Measurements from ENCODE around the genes FAM83C and SCAND1.

DNA sequence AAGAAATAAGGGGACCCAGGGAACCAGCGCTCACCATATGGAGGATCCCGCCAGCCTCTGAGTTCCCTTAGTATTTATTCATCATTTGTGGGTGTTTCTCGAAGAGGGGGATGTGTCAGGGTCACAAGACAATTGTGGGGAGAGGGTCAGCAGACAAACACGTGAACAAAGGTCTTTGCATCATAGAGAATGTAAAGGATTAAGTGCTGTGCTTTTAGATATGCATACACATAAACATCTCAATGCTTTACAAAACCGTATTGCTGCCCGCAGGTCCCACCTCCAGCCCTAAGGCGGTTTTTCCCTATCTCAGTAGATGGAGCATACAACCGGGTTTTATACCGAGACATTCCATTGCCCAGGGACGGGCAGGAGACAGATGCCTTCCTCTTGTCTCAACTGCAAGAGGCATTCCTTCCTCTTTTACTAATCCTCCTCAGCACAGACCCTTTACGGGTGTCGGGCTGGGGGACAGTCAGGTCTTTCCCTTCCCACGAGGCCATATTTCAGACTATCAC is 15.6 kb downstream of the MMP24OS start:
- RRBS = no CpG with 5 or more reads among the region's 13 CpGs

DNA sequence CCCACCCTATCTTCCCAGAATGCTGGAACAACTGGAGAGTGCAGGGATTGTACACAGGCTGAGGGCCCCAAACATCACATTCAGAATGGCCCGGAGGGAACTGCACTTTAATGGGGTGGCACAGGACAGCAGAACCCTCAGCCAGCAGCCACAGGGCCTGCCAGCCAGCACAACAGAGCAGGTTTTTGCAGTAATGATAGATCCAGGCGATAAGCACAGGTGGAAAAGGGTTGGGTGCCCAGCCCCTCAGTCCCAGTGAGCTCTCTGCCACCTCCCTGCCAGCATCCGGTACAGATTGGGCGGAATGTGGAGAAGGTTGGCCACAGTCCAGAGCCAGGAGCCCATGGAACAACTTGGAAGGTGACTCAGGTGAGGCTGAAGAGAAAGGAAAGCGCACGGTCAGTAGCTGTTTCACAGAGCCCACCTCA is 924 bp upstream of the MMP24OS start:
- RRBS = no CpG with 5 or more reads among the region's 6 CpGs

DNA sequence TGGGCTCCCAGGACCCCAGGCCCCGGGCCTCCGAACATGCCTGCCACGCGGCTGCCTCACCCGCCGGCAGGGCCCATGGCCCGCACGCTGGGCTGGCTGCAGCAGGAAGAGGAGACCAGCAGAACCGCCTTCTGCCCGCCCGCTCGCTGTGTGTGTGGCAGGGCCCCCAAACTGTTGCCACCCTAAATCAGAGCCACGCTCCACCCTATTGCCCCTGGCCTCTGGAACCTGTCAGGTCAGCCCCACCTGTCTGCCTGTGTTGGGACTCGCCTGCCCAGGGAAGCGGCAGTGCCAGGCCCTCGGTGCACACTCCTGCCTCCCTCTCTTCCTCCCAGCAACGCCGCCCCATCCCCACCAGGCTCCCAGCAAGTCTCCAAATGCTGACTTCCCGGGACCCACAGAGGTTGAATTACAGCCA is at the start of gene FAM83C:
Gene FAM83C, minus strand, starts transcription at position 159 of the 418 bp plus-strand sequence.
- RRBS = 67% methylated on average over 6 of the region's 19 CpGs

- RRBS = no CpG with 5 or more reads among the region's 3 CpGs
Measured at GRCh38 chr20:35326950-35327675, 34.9 kb upstream of the FAM83C start.

DNA sequence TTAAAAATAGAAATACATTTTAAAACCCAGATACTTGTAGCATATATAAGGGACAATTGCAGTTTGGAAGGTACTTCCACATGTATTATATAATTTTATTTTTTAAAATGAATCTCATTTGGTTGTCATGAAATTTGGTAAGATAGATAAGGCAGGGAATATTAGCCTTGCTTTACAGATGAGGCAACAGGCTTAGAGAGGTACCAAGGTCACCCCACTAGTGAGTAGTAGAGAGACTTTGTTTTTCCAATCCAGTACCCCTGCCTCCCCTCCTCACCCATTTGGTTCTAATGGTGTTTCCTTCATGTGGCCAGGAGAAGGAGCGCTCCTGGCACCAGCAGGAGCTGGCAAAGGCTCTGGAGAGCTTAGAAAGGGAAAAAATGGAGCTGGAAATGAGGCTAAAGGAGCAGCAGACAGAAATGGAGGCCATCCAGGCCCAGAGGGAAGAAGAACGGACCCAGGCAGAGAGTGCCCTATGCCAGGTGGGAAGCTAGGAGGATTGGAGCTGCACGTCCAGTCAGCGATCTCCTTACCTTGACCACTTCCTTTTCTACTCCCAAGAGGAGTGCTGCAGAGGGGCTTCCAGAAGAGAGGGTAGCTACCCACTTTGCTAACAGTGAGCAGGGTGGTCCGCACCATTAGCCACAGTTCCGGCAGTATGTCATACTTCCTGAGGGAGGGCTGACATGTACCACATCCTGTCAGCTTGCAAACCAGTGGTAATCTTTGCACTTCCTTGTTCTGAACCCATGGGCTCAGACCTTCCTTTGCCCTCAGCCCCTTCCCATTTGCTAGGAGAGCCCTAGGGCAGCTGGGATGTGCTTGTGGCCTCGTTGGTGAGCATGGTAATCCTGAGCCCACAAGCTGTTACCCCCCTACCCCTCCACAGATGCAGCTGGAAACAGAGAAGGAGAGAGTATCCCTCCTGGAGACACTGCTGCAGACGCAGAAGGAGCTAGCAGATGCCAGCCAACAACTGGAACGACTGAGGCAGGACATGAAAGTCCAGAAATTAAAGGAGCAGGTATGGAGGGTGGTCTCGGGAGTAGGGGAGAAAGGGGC is 35.3 kb downstream of the CEP250 start:
- RRBS = no CpG with 5 or more reads among the region's 10 CpGs

DNA sequence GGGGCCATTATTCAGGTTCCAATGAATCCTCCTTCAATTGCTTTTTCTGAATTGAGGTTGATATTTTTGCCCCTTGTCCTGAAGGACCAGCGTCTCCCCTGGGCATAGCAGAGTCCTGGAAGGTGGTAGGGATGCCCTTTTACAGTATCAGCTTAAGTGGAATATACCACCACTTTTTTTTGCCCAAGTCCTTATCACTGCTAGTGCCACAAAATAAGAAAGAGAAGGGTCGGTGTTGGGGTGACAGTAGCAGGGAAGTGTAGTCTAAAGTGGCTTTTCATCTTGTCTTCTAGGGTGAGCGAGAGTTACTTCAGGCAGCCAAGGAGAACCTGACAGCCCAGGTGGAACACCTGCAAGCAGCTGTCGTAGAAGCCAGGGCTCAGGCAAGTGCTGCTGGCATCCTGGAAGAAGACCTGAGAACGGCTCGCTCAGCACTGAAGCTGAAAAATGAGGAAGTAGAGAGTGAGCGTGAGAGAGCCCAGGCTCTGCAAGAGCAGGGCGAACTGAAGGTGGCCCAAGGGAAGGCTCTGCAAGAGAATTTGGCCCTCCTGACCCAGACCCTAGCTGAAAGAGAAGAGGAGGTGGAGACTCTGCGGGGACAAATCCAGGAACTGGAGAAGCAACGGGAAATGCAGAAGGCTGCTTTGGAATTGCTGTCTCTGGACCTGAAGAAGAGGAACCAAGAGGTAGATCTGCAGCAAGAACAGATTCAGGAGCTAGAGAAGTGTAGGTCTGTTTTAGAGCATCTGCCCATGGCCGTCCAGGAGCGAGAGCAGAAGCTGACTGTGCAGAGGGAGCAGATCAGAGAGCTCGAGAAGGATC is 27.1 kb downstream of the C20orf173 start:
- RRBS = no CpG with 5 or more reads among the region's 13 CpGs

GRCh38 chr20:35502919-35503536 is 26.4 kb downstream of the C20orf173 start:
- RRBS = 92% methylated on average over 3 of the region's 13 CpGs

GRCh38 chr20:35687319-35687791 is 11.8 kb downstream of the NFS1 start:
- RRBS = no CpG with 5 or more reads among the region's 10 CpGs

DNA sequence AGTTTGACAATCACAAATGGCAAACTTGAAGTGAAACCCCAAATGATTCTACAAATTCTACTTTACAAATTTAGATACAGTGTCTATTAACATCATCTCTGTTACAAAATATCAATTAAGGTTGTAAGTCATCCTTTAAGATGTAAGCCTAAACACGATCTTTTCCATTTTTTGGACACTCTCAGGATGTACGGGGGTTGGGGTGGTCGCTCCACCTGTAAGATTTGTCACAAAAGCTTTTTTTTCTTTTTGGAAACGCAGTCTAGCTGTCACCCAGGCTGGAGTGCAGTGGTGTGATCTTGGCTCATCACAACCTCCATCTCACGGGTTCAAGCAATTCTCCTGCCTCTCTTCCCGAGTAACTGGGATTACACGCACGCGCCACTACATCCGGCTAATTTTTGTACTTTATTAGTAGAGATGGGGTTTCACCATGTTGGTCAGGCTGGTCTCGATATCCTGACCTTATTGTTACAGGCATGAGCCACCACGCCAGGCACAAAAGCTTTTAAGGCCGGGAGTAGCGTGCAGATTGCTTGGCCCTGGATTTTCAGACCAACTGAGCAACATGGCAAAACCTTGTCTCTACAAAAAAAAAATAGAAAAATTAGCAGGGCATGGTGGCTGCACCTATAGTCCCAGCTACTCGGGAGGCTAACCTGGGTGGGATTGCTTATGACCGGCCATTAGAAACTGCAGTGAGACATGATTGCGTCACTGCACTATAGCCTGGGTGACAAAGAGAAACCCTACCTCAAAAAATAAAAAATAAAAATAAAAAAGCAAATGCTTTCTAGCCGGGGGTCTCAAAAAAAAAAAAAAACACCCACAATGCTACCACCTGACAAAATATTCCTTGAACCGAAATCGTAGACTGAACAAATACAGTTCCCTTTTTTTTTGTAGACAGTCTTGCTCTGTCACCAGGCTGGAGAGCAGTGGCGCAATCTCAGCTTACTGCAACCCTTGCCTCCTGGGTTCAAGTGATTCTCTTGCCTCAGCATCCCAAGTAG is 15.2 kb downstream of the RBM39 start:
- RRBS = no CpG with 5 or more reads among the region's 21 CpGs

DNA sequence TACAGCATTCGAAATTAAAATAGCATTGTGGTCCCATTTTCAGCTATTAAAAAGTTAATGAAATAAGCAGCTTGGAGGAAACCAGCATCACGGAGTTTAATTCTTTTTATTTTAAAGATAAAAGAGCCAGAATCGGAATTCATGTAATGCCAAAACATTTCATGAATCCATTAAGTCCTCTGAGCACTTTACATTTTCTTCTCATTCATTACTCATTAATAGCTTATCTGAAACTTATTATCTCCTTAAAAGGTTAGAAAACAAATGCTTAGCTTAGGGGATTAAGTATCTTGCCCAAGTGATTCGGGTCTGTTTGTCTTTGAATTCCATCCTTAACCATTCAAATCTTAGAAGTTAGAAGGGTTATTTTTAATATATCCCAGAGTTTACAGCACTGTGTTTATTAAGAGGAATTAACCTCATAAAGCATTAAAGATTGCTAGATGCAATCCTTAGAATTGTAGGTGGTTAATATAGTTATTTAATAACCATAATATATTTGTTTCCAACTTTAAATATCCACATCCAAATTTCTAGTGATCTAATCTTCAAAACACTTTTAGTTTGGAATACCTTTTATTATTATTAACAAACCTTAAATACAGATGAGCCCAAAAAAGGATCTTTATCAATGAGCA is 11.1 kb downstream of the RBM39 start:
- RRBS = no CpG with 5 or more reads among the region's 4 CpGs

DNA sequence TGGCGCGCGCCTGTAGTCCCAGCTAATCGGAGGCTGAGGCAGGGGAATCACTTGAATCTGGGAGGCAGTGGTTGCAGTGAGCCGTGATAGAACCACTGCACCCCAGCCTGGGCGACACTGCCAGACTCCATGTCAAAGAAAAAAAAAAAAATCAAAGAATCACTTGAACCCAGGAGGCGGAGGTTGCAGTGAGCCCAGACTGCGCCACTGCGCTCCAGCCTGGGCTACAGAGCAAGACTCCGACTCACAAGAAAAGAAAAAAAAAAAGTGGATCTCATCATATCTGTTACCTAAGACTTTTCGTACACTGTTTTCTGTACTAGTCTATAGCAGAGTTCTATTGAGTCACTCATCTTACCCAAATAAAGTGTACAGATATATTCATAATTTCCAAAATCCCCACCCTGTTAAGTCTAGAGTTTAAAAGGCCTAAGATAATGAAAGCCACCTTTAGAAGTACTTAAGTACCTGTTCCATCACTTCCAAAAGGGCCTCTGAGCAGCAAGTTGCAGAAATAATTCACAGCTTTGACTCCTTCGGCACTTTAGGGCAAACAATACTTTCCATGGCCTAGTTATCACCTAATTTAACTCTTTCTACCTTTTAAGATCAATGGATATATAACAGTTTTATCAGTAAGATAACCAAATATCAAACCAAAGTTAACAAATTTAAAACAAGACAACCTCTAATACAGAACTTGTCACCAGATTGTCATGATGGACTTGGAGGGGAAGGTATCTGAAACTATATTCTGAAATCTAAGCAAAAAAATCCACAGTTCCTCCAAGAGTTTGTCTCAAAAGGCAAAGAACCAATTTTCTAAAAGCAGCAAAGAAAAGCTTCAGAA is 3.8 kb downstream of the RBM39 start:
- RRBS = no CpG with 5 or more reads among the region's 12 CpGs

GRCh38 chr20:35742434-35742737 is 326 bp upstream of the RBM39 start:
- RRBS = no CpG with 5 or more reads among the region's 20 CpGs

GRCh38 chr20:35743657-35744468 is 1.8 kb upstream of the RBM39 start:
- RRBS = no CpG with 5 or more reads among the region's 14 CpGs

DNA sequence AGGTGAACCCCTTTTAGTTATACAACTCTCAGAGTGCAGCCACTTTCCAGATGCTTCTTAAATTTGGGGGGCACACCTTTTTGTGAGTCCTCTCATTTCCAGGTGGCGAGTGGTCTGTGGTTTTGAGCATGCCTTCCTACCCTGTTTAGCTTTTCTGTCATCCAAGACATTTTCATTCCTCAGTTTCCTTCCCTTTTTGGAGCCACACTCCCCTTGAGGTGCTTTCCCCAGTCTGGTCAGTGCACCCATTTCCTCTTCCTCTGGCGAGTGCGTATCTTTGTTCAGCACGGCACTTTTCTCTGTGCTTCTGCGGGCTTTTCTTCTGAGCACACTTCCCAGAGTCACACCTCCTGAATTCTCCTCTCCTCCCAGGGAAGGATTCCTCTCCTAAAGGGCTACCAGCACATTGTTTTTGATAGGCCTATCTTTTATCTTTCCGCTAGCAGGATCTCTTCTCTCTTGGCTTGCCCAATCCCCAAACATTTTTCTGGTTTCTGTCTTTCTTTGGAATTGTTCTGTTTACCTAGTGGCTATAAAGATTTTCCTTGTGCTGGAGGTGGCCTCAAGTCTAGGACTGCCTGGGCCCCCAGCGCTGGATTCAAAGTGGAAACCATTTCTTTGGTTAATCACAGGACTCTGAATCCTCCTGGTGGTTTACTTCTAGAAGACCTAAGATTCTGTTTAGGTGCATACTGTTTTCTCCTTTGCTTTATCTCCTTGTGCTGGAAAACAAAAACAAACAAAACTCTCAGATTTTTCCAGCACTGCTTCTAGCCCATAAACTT is 1.5 kb downstream of the PHF20 start:
- RRBS = no CpG with 5 or more reads among the region's 7 CpGs

- RRBS = no CpG with 5 or more reads among the region's 2 CpGs
Measured at GRCh38 chr20:35796383-35797052, 24.7 kb downstream of the PHF20 start.

DNA sequence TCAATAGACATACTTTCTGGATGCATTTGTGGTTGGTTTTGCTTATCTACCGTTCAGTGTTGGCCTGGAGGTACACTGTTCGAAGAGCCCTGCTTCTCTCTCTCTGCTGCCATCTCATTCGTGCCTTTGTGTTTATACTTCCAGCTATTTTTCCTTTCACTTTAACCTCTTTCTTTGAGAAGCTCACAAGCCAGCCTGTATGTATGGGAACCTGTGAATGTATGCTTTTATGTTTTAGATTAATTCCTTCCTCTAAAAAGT is 83.1 kb downstream of the SCAND1 start:
- RRBS = no CpG with 5 or more reads among the region's 3 CpGs

GRCh38 chr20:35954211-35955481 is at the start of gene SCAND1:
SCAND1 (minus strand) TSS chr20:35954502.
- RRBS = 1% methylated on average over 33 of the region's 95 CpGs

DNA sequence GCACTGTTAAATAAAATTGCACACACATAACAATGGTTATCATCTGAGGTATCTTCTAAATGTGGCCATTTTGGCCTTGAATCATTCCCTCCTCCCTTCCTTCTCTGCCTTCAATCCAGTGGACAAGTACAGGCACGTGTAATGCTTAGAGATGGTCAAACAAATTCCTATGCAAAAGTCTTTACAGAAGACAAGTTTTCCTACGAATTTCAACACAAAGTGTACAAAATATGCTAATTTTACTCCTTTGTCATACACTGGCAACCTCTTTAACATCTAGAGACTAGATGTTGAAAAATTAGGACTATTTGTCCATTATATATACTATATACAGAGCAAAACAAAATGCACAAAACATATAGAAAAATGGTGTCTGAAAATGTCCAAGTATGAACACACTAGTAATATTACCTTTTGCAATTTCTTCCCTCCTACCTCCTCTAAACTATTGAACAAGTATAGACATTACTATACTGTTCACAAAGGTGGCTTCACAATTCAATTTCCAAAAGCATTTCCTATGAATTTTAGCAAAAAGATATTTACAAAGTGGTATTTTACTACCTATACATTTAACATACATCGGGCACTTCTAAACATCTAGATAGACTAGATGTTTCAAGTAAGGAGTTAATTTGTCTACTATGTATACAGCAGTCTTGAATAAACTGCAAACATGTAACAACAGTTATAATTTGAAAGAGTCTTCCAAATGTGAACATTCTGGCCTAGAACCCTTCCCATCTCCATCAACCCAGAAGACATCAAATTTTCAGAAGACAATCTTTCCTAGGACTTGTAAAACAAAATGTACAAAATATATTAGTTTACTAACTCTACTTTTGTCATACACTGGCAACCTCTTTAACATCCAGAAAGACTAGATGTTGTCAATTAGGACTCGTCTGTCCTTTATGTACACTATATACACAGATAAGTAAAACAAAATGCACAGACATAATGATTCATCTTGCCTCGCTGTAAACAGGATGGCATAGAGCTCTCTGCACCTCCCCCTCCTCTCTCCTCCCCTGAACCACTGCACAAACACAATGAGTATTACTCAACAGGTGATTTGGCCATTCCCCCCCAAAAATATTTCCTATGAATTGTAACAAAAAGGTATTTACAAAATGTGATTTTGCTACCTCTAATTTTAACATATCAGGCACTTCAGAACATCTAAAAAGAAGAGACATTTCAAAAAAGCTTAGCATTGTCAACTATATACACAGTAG is 80.6 kb downstream of the CNBD2 start:
- RRBS = no CpG with 5 or more reads among the region's 5 CpGs

GRCh38 chr20:36086576-36087212 is 67.8 kb upstream of the EPB41L1 start:
- RRBS = no CpG with 5 or more reads among the region's 3 CpGs

DNA sequence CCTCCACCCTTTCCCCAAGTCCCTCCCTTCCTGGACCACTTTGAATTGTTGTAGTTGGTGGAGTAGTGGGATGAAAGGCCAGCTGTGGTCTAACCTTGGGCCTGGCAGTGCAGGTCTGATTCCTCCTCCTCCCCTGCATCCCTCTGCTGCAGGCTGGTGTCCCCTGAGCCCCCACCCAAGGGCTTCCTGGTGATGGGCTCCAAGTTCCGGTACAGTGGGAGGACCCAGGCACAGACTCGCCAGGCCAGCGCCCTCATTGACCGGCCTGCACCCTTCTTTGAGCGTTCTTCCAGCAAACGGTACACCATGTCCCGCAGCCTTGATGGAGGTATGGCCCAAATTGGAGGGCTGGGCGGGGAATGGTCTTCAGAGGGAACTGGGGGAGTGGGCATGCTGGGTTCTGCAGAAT is 35.9 kb downstream of the EPB41L1 start:
- RRBS = 95% methylated on average over 4 of the region's 8 CpGs